Vein endothelial cell (primary cell): Measurements from ENCODE around the gene MFSD1.

DNA sequence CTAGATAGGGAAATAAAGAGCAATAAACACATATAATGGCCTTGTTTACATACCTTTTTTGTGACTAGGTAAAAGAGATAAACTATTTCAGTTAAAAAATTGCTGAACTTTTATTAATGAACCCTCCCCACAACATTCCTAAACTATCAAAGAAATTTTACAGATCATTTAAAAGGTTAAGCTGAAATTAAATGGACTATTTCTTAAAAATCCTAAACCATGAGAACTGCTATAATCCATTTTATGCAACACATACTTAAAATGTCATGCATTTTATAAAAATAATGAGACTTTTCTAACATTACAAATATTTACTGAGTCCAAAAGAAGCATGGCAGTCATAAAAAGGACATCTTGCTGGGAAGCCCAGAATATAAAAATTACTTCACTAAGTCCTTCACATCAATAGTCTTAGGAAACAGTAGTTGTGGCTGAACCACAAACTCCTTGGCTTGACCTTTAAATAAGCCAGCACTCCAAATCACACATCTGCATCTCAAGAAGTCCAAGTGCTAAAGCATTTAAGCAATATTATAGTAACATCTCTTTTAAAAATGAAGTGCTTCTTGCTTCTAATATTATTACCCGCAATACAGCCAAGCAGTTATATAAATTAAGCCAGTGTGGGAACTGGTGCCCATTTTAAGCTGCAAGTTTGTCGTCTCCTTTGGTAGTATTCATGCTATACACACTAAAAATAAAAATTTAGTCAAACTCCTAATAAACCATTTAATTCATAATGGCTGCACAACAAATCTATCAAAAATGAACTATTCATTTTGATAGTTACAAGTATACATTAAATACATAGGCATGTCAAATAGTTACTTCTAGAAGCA lies 8.8 kb downstream of the CCNL1 start:
- CAGE, long polyA plus RNA = no peak

DNA sequence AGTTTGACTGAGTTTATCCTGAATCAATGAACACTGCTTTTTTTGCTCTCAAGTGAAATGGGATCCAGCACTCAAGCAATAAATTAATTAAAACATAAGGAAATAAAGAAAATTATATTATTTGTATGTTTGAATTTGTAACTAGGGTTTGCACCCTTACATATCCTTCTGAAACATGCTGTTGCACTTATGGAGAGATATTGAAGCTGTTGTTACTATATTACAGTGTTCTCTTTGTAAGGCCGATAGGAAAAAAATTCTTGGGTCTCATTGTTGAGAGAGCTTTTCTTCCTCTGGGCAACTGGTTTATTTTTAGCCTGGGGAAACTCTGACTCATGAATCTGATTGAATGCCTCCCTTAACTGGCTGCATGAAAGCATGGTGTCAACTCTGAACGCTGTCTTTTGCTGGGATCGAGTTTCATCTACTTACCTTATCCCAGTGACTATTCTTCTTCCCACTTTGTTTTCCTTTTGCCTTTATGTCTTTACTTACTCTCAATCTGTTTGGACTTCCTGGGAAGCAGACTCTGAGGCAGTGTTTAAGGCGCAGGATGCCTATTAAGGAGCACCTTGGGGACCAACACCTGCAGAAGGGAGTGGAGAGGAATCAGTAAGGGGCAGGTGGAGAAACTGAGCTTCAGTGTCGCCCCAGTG lies 88.6 kb upstream of the CCNL1 start:
- CAGE, long polyA plus RNA = no peak

DNA sequence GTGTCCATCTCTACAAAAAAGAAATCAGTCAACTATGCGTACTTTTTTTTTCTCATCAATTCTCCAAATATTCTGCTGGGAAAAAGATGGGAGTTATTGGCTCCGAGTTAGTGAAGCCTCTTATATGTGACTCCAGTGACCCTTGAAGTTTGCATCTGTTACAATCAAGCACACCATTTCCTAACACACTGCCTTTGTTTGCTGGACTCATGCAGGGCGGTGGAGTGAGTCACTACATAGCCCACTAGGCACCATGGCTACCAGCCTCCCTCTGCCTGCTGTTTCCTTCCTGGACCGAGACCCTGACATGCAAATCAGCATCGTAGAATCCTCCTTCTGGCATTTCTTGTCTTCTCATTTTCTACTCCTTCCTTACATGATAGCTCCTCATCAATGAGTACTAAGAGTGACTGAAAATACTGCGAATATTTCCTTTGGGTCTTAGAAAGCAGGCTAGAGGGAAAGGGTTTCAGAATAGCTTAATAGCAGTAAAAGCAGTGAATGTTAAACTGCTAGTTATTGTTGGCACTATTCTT lies 100.9 kb upstream of the PTX3 start:
- CAGE, long polyA plus RNA = no peak

- CAGE, long polyA plus RNA = no peak
Measured at GRCh38 chr3:157544831-157545039, 41.5 kb upstream of the VEPH1 start.

- CAGE, long polyA plus RNA = no peak
Measured at GRCh38 chr3:158660761-158660979, 11.8 kb downstream of the LXN start.

DNA sequence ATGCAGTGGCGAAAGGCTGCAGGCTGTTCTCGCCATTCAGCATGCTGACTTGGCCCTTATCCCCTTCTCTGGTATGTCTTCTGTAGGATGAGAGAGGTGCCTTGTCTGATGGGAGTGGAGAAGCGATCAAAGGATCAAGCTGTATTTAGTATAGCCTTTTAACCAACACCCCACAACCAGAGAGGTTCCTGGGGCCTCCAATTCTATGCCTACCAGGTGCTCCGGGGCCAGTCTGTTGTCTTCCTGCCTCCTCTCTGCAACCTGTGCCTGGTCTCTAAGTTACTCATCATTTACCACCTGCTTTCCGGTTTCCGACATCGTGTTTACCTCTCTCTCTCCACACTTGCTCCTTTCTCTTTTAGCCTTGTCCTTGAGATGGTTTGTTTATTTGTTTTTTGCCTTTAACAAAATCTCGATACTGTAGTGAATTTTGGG lies 31.5 kb upstream of the MFSD1 start:
- CAGE, long polyA plus RNA = no peak

DNA sequence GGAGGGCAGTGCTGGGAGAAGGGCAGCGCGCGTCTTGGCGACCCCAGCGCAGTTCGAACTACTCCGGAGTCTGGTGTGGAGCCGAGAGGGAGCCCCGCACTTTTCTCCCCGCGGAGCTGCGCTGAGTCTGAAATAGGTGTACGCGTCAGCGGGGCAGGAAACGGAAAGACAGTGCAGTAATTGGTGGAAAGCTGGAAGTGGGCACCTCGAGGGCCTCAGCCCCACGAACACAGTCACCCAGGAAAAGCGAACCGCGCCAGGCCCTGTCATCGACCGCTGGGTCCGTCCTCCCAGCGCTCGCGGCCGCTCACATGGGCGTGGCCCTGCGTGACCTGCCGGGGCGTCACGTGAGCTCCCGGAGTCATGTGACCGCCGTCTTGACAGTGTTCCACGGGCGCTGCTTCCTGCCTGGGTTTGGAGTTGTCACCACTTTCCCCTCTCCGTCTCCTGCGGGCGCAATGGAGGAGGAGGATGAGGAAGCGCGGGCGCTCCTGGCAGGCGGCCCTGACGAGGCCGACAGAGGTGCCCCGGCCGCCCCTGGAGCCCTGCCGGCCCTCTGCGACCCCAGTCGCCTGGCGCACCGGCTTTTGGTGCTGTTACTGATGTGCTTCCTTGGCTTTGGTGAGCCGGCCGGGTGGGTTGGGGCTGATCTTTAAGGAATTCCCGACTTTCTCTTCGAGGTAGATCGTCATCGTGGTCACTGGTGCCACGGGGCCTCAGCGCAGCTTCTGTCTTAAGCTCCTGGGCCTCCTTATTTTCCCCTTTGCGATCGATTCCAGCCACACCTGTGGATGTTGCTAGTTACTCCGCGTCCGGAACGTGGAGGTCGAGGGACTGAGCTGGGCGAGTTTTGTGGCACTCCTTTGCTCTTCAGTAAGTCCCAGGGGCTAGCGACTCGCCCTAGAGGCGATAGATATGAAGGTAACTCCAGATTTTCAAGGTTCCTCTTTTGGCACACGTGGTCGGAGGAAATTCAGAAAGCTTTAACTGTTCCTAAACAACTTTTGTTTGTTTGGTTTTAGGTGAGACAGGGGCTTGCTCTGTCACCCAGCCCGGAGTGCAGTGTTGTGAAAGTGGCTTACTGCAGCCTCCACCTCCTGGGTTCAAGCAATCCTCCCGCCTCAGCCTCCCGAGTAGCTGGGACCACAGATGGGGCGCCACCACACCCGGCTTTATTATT lies at the start of gene MFSD1:
Gene MFSD1, plus strand, starts transcription at position 360 of the 1,180 bp plus-strand sequence.
- CAGE, long polyA plus RNA = no peak

DNA sequence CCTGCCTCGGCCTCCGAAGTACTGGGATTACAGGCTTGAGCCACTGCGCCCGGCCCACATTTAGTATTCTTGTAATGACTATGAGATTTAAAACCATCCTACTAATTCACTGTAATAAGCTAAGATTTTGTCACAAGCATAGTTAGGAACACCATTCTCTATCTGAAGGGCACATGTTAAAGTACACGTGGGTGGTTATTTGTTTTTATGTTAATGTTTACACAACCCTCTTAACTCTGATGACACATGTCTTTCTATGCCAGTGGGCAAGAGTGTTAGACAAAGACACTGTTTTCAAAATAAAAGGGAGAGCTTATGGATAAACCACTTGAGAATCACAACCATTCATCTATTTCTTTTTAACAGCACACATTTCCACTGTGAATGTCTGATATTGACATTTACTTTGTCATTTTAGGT lies 178.0 kb downstream of the IQCJ-SCHIP1 start:
- CAGE, long polyA plus RNA = no peak

- CAGE, long polyA plus RNA = no peak
Measured at GRCh38 chr3:159763966-159764851, 461.0 kb upstream of the C3orf80 start.

DNA sequence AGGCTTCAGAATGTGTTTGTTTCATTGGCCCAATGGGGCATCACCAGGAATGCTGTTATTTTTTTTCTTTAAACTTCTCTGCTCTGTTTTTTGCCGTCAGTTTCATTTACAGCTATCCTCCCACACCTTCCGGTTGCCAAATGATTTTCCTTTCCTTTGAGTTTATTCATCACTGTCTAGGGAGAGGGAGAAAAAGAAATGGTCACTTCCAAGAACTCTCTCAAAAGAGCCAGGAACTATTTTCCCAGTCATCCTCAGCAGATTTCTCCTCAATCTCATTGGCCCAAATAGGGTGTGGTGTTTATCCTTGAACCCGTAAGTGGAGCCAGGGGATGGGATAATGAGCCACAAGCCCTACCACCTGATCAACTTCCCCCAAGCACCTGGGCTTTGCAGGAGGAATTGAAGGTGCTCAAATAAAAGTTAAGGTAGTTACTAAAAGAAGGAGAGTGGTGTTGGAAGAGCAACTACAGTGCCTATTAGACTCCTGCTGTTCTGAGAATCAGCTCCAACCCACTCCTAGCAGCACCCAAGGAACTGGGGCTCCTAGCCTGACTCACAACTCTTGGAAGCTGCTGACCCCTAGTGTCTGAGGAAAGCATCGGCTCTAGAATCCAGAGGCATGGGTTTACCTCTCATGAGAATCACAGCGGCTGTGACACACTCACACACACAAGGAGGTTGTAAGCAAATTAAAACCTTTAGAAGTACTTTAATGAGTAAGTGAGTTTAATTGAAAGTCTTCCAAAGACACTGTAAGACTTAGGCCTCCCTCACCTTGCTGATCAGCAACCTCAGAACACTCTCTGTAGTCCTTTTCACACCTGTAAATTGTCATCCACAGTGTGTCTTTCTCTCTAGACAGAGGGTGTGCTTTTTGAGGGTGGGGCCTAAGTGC lies 420.2 kb upstream of the C3orf80 start:
- CAGE, long polyA plus RNA = no peak

- CAGE, long polyA plus RNA = no peak
Measured at GRCh38 chr3:160225979-160226319, 727 bp downstream of the C3orf80 start.

GRCh38 chr3:160400774-160401194 lies 1.3 kb downstream of the SMC4 start:
- CAGE, long polyA plus RNA = no peak

GRCh38 chr3:160411662-160412476 lies 12.4 kb downstream of the SMC4 start:
- CAGE, long polyA plus RNA = no peak

GRCh38 chr3:160513914-160514423 lies 51.4 kb downstream of the KPNA4 start:
- CAGE, long polyA plus RNA = no peak

DNA sequence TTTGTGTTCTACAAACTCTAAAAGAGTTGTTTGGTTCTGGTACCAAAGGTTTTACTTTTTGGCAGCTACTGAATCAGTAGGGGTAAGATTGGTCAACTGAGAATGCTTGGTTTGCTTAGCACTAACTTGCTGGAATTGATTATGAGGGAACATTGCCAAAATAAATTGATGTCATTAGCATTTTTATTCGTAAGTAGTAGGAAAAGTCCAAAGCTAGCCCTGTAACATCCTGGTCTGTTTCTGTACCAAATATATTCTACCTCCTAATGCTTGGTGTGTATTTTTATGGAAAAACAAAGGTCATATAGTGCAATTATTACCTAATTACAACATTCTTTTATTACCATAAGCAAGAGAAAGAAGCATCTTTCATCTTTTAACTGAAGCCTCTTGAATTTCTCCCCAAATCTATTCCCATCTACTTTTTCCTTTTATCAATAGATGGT lies 36.0 kb upstream of the KPNA4 start:
- CAGE, long polyA plus RNA = no peak

GRCh38 chr3:160671271-160671586 lies 5.7 kb upstream of the ARL14 start:
- CAGE, long polyA plus RNA = no peak

GRCh38 chr3:160809414-160809768 lies 53.4 kb downstream of the PPM1L start:
- CAGE, long polyA plus RNA = no peak

GRCh38 chr3:160840344-160840760 lies 84.3 kb downstream of the PPM1L start:
- CAGE, long polyA plus RNA = no peak

DNA sequence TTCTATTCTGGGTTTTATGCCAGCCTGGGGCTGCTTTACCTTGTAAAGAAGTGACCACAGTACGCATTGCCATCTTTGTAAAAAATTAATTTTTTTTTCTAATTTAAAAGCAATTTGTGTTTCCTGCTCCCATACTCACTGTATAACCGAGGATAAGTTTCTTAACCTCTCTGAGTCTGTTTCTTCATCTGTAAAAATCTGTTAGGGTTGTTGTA lies 151.3 kb downstream of the B3GALNT1 start:
- CAGE, long polyA plus RNA = no peak

DNA sequence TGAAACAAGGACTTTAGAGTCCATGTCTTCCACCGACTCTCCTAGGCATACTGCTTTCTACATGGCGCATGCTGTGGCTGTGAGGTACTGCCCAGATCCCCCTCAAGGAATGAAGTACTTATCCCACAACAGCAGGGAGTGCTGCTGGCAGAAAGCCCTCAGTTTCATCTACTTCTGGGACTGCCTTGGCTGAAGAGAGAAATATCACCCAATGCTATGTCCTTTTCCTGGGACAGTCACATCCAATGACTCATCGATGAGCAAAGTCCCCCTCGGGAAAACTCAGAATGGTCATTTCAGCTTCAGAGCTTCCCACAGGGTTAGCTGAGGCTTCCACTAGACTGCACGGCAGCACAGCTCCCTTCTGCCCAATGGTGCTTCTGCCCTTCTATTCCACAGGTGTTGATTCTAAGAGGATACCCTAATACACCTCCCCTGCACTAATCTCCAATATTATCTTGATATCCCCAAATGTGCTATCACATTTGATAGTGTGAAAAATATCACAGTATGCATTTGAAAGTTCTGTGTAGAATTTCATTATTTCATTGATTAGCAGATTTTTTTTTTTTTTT lies 3.6 kb upstream of the NMD3 start:
- CAGE, long polyA plus RNA = no peak